Glomerular endothelial cell (primary cell): ENCODE measurements around the gene FOXO3.

GRCh38 chr6:108560477-108561353 lies at the start of gene FOXO3:
Gene FOXO3 (plus strand): TSS chr6:108560917.
- RAMPAGE, long total RNA: no peak

- RAMPAGE, long total RNA: no peak
Observed at GRCh38 chr6:108620820-108621694, 60.3 kb downstream of the FOXO3 start.

DNA sequence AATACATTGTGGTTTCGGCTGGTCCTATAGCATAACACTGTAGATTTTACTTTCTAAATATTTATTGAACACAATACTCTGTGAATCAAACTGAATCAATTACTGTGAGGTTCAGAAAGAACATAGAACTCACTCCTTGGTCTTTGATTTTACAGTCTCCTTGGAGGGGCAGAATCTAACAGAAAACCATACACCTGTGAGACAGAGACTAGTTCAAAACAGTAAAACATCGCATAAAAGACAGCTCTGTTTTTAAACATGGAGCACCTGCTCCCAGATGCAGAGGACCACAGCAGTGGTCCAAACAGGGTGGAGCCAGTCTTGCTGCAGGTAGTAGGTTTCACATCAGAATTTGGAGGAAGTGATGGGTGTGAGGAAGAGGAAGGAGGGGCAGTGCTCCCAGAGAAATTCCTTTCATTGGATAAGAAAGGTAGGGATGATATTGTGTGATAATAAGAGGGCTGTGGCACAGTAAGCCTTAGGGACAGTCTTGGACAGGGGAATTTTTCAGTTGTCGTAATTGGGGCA lies 79.1 kb downstream of the FOXO3 start:
- RAMPAGE, long total RNA: no peak

GRCh38 chr6:108685957-108686425 lies 125.3 kb downstream of the FOXO3 start:
- RAMPAGE, long total RNA: no peak

- RAMPAGE, long total RNA: no peak
Observed at GRCh38 chr6:108737816-108738417, 110.3 kb upstream of the ARMC2 start.

DNA sequence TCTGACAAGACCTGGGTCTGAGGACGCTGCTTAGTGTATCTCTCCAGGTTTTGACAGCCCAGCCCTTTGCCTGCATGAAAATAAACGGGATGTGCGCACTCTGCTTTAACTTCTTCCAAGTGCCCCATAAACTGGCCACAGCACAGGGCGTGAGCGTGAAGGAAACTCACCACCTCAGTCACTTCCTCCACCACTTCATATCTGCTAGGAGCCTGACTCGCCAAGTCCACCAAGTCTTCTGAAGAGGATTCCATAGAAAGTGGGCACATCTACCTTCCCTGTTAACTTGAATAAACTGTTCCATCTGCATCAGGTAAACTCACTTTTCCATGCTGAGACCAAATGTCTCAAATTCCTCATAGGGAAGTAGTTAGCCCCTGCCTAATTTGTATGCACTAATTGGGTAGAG lies 109.1 kb upstream of the ARMC2 start:
- RAMPAGE, long total RNA: no peak

DNA sequence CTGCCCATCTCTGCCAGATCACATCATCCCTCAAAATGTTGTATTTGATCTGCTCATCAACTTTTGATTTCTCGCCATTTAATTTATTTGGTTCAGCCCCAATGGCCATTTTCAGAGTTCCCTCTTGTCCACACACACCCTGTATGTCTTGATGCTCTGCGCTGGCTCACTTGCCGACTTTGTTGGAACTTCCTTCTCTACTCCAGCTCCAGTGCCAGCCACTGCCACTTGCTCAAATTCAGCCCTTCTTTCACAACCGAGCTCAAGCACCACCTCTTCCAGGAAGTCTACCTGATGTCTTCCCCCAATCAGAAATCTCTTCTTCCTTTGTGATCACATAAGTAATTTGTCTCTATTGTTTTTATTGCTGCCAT lies 2.8 kb downstream of the ARMC2 start:
- RAMPAGE, long total RNA: no peak

DNA sequence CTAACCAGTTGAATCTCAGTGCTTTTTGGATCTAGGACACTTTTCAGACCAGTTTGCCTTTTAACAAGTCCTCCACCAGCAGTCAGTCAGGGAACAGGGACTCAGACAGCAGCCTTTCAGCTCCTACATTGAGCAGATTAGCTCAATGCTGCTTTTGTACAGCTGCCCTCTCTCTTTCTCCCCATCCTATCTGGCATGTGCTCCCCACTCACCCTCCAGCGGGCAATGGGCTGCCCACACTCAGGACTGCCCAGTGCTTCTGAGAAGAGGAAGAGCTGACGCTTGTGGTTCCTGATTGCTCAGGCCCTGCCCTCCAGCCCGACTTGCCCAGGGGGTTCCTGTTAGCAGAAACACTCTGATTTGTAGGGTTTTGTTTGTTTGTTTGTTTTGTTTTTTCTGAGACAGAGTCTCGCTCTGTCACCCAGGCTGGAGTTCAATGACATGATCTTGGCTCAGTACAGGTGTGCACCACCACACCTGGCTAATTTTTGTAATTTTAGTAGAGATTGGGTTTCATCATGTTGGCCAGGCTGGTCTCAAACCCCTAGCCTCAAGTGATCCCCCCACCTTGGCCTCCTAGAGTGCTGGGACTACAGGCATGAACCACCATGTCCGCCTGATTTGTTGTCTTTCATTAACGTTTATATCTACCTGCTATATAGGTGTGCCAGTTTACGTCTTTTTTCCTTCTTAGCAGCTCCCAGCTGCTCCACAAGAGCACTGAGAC lies 14.7 kb downstream of the ARMC2 start:
- RAMPAGE, long total RNA: no peak

- RAMPAGE, long total RNA: no peak
Observed at GRCh38 chr6:109059532-109060350, 34.9 kb downstream of the SESN1 start.

- RAMPAGE, long total RNA: no peak
Observed at GRCh38 chr6:109067464-109068085, 27.1 kb downstream of the SESN1 start.

GRCh38 chr6:109083521-109084075 lies 11.0 kb downstream of the SESN1 start:
- RAMPAGE, long total RNA: no peak

- RAMPAGE, long total RNA: no peak
Observed at GRCh38 chr6:109087789-109088453, 6.7 kb downstream of the SESN1 start.

DNA sequence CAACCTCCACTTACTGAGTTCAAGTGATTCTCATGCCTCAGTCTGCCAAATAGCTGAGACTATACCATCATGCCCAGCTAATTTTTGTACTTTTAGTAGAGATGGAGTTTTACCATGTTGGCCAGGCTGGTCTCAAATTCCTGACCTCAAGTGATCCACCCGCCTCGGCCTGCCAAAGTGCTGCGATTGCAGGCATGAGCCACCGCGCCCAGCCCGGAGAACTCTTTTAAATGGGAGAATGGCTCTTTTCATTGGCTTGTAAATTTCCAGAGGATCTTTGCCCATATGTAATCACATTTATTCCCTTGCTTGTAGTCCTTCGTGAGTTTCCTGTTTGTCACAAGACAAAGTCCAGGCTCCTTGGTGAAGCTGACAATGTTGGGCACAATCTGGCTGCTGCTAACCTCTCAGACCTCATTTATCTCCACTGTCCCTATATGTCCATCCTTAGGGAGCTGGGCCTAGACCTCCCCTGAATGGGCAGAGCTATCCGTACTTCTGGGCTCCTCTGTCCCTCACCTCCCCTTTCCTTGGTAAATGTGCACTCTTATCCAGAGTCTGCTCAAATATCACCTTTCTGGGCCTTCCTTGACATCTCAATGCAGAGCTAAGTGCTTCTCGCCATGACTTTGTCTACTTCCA lies 135.2 kb downstream of the CEP57L1 start:
- RAMPAGE, long total RNA: no peak

GRCh38 chr6:109440151-109440274 lies 415 bp downstream of the PPIL6 start:
- RAMPAGE, long total RNA: no peak

DNA sequence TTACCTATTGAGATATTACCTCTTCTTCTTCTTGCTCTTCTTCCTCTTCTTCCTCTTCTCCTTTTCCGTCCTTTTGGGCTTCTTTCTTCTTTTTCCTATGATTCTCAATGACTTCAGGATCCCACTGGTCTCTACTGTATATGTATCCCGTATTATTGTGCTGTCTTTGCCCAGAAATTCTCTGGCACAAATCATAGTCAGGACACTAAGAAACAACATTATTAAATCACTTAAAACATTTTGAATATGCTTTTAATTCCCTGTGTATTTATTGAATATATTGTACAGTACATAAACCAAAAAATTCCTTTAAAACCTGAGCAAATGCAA lies 31.8 kb downstream of the AK9 start:
- RAMPAGE, long total RNA: no peak

DNA sequence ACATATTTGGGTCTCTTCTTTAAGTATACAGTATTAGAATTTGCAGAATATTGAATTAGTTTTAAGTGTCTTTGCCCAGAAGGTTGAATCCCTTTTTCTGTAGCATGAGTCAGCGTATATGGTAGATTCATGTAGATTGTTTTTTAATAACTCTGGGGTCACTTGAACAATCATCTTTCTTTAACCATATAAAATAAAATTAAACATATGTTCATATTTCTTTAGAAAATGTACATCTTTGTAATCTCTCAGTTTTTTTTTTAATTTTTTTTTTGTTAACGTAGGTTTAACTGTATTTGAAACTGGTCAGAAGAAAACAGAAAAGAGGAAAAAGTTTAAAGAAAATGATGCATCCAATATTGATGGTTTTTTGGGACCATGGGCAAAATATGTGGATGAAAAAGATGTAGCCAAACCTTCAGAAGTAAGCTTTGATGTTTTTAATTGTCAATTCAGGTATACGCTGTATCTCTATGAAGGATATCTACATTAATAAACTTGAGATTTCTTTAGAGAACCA lies 28.6 kb downstream of the CDC40 start:
- RAMPAGE, long total RNA: no peak

- RAMPAGE, long total RNA: no peak
Observed at GRCh38 chr6:110491678-110492465, 15.5 kb upstream of the SLC22A16 start.

DNA sequence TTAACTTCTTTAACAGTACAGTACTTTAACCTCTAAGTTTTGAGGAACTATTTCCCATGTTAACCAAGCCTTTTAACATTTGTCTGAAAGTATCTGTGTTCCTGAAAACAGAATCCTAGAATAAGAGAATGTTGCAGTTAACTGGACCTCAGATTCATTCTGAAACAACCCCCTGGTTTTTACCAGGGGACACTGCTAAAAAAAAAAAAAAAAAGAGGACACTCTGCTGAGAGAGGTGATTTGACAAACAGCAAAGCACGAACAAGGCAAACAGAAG lies 40.5 kb upstream of the SLC22A16 start:
- RAMPAGE, long total RNA: no peak

DNA sequence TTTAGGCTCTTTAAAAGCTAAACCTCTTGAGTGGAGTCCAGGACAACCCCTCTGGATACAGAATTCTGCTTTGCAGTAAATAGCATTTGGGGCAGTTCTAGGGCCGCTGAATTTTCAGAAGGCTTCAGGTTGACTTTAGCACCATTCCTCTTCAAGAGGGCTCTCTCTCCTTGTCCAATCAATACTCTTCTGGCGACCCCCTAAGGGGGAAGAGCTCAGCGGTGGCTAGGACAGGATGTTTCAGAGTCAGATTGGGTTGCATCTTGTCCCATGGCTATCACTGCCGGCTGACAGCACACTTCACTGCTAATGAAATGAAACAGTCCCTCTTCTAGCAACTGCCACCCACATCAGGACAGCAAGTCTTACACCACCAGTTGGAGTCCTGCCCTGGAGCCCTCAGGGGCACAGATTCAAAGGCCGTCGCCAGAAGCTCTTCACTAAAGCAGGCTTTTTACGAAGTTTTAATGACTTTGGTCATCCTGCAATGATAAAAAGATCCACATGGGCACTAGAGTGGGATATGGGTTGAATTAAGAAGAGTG lies 65.9 kb upstream of the SLC22A16 start:
- RAMPAGE, long total RNA: no peak

DNA sequence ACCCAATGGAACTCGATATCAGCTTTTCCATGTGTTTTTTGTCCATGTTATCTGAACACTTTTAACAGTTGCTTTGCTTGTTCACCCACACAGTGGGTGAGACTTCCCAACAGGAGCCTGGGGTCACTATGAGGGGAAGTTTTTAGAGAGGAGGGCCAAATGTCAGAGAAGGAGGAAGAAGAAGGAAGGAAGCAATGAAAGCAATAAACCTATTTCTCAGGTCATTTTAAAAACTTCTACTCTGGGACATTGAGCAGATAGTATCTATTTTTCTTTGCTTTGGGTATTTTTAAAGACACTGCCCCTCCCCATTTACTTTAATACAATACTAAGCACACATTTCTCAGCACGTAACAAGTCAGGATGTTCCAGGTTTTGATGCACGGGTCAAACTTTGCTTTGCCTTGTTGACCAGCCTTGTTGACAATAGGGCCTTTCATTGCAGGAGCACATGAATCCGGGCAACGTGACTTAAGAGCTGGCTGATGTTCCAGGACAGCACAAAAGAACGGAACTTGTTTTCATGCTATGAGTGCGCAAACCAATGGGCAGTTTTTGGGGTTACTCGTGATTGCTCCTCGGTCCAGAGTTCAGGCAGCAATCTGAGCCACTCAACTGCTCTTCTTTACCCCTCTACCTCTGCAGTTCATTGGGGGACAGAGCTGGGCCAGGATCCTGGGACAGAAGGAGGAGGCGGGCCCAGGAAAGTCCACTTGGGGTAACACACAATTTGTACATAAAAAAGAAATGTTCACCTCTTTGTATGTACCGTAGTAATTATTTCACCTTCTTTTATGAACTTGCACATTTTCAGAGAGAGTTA lies 78.5 kb upstream of the SLC22A16 start:
- RAMPAGE, long total RNA: no peak